ENCODE data around the genes TAFA4 and EOGT.

DNA sequence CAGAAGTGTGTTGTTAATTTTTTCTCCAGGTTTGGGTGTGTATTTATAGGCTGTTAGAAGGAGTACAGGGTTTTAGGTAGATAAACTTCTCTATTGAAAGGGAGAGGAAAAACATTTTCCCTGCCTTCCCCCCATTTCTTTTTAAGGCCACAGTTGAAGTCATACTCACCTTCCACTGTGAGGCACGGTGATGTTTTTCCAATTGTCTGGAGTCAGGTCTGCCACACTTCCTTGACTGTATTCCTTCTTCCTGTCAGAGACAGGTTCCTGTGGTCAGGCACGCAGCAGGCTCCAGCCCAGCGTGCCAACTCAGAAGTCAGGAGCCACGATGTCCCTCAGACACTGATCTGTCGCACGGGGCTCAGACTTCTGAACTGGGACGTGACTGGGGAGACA, 41.1 kb upstream of the ADAMTS9 start:
- RRBS: no CpG with 5 or more reads among the region's 7 CpGs

- RRBS: no CpG with 5 or more reads among the region's 5 CpGs
Measured at GRCh38 chr3:64899946-64900736, 212.3 kb upstream of the ADAMTS9 start.

DNA sequence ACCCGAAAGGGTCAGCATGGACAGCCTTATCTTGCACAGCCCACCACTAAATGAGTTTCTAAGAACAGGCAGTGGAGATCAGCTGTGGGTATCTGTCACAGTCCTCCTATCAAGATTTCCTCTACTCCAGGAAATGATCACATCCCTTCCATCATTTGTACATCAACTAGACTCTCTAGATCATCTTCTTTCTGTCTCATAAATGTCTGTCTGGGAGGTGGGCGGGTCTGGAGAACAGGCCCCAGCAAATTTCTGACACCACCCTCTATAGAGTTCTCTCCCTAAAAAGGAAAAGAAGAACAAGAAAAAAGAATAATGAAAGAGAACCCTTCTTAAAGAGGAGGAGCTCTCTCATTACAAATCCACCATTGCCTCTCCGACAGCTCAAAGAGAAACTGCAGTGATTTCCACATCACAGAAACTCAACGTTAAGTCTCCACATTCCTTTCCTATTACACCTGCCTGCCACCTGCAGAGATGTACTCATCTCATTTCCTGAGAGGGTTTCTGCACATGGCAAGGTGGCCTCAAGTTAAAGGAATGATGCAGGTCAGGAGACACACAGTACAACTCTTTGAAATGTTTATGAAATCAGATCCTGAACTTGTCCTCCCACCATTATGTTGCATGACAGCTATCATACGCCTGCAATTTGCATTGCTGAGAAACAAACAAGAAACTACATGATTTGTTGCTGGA, 458.2 kb upstream of the ADAMTS9 start:
- RRBS: no CpG with 5 or more reads among the region's 5 CpGs

GRCh38 chr3:65590537-65591156, 448.1 kb downstream of the MAGI1 start:
- RRBS: no CpG with 5 or more reads among the region's 5 CpGs

DNA sequence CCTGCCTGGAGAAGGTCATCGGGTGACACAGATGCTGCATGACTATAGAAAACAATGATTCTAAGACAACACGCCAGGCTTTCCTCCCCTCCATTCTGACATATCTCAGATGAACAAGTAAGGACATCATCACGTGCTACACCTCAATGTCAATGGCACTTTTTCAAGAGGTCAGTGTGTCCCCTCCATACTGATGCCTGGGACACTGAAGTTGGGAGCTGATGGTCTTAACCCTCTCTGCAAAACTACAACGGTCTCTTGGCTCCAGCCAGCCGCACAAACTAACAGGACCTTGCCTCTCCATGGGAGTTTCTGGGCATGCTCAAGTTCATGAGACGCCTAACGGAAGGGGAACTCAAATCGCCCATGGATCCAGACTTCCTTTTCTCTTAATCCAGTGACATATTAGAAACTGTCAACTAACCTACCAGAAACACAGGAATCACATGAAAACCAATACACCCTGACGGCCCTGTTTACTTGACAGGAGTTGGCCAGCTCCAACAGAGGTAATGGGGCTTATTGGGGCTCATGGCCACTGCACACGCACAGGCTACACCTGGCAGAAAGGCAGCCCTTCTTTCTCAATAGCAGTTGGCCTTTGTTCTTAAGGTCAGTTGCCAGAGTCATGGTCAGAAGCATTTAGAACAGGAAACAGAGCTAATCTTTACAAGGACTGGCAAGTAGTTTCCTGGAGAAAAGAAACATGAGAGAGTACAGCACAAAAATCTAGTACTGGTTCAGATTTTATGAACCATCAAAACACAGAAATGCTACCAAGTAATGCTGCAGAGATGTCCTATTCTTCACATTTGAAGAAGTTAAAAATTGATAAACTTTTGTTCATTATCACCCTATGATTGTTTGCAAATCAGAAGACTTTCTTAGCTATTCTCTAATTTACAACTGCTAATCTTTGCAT, 181.9 kb downstream of the MAGI1 start:
- RRBS: no CpG with 5 or more reads among the region's 10 CpGs

DNA sequence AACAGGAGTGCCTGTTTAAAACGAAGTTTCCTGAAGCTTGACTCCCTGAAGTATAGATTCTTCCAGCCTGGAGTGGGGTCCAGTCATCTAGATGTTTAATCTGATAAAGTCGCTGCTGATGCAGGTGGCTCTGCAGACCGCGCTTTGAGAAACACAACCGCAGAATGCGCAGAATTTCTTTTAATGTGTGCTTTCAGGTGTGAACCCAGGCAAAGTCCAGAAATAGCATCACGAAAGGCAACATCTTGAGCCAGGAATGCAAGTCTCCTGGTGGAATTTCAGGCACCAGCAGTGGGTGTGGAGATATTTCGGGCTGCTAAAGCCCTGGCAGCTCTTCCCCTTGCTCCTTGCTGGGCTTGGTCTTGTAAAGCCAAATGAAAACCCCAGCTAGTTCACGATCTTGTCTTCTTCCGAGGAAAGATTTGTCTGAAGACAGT, 67.4 kb upstream of the SLC25A26 start:
- RRBS: no CpG with 5 or more reads among the region's 10 CpGs

DNA sequence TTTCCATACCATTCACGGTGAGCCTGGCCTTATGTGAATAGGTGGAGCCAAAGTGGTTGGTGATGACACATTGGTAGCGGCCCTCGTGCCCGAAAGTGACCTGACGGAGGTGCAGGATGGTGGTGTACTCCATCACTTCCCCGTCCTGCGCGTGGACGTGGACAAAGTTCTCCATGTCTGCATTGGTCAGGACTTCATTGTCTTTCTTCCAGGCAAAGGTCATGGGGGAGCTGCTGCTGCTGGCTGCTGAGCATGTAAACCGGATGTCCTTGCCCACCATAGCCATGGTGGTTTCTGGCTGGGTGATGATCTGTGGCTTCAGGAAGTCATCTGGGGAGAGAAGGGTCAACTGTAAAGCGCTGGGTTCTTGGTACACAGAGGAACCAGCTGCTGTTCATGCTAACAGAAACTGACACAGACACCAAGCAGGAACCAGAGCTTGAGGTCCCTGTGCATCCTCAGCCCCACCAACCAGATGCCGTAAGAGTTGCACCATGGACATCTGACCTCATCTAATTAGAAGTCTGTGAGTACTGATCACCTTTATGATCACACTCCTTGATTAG, 114.8 kb downstream of the LRIG1 start:
- RRBS: no CpG with 5 or more reads among the region's 12 CpGs

DNA sequence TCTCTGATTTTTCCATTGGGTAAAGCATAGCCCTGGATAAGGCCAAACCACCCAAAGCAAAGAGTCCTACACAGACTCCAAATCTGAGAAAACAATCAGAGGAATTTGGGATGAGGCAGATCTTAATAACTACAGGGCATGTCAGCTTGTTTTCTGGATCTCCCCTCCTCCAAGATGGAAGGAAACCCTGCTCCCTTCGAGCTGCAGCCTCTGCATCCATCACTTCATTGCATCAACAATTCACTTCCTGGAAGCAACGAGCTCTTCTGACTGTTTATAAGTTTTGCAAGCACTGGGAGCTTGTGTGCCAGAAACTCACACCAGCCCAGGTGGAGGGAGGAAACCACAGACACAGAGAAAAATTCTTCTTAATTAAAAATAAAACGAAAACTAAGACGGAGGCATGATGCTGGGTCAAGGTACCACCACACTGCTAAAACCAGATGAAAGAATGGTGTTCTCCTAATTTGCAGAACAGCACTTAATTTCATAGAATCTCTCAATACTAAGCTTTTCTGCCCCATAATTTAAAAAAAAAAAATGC, 10.6 kb downstream of the LRIG1 start:
- RRBS: no CpG with 5 or more reads among the region's 4 CpGs

DNA sequence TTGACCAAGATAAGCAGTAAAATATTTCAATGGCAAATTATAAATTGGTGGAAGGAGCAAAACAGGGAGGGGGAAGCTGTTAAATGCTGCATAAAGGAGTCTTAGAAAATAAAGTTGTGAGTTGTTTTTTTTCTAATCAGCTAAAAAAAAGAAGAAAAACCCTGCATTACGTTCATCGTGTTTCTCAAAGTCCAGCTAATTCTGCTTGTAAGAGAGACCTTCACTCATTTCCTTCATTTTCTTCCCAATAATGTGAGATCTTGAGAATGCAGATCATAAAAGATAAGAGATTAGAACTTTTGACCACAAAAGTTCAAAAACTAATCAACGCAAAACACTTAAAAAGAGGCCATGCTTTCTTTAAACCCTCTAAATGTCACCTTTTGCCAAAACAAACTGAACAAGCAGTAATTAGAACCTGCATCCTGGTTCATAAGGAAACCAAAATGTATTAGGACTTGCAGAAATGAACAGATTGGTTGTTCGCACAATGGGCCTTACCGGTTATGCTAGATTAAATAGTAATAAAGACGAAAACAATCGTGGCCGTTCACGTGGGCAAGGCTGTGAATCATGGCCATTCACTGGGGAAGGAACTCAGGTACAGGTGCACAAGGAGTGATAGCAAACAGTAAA, 8.4 kb downstream of the LRIG1 start:
- RRBS: no CpG with 5 or more reads among the region's 9 CpGs

DNA sequence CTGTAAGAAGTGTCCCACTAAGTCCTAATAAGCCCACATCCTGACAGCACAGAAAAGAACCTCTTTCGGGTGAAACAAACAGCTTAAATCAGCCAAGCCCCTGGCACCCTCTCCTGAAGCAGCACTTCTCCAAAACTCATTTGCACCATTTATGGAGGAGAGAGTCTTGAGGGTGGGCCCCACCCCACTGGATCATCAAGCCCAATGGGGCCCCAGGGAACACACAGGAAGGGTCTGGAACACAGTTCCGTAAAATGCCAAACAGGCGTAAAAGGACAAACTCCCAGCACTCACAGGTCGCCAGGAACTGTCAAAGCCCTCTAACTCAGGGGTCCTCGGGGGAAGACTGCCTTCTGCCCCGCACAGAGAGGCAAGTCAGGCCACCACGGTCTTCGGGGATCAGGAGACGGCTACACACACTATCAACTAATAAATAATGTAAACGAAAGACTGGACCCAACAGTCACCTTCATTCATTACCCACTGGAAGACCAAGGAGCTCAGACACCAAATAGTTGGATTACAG, 1.5 kb downstream of the LRIG1 start:
- RRBS: no CpG with 5 or more reads among the region's 10 CpGs

DNA sequence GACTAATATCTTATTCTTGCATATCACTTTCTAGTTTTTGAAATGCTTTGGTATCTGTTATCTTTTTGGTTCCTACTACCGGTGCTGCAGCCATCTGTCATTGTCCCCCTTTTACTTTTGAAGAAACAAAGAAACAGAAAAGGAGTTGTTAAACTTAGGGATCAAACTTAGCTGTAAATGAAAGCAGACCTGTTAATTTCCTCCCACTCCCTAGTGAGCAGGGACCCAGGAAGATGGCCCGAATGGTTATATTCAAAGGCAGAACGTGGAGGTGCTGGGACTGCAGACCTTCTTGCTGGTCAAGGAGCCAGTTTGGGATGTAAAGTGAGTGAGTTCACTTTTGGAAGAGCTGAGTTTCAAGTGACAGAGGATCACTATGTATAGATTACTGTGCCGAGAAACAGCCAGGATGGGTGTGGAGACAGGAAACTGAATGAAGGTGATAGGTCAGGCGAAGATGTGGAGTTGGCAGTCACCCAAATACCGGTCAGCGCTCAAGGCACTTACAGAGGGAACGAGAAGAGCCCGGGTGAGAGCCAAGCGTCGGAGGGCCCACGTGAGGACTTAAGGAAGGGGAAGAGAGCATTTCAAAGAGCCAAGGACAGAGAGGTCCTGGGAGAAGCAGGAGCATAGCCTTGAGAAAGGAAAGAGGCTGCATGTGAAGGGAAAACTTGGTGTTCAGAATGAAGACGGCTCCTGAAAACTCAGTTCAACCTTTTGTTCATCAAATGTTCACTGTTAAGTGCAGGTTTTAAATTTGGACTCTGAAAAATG, 20.2 kb downstream of the KBTBD8 start:
- RRBS: 63% methylated on average over 4 of the region's 13 CpGs

- RRBS: no CpG with 5 or more reads among the region's 4 CpGs
Measured at GRCh38 chr3:67018880-67019089, 20.7 kb downstream of the KBTBD8 start.

- RRBS: no CpG with 5 or more reads among the region's 8 CpGs
Measured at GRCh38 chr3:67475964-67476658, 178.3 kb downstream of the SUCLG2 start.

GRCh38 chr3:67540077-67540494, 114.3 kb downstream of the SUCLG2 start:
- RRBS: no CpG with 5 or more reads among the region's 5 CpGs

DNA sequence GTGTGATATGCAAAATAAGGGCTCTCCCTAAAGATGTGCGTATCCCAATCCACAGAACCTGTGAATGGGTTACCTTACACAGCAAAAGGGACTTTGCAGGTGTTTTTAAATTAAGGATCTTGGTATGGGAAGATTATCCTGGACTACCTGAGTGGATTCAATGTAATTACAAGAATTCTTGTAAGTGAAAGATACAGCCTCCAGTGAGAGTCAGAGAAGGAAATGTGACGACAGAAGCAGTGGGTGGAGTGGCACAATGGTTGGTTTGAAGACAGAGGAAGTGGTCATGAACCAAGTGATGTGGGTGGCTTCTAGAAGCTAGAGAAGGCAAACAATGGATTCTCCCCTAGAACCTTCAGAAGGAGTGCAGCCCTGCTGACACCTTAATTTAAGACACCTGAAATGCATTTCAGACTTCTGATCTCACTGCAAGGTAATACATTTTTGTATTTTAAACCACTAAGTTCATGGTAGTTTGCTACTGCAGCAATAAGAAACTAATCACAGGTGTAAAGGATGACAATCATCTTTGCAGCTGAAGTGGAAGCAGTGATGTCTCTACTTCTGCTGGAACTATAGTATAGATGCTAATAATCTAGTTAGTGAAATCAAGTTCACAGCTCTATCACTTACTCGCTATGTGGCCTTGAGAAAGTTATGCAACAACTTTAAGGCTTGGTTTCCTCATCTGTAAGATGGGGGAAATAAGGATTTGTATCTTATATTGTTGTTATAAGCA, 53.7 kb downstream of the TAFA1 start:
- RRBS: no CpG with 5 or more reads among the region's 3 CpGs

- RRBS: 30% methylated on average over 19 of the region's 76 CpGs
Measured at GRCh38 chr3:68932255-68933076, at the start of gene TAFA4. Gene TAFA4 (minus strand): TSS chr3:68932547.

GRCh38 chr3:69008845-69009539, 4.5 kb downstream of the EOGT start:
- RRBS: no CpG with 5 or more reads among the region's 4 CpGs

DNA sequence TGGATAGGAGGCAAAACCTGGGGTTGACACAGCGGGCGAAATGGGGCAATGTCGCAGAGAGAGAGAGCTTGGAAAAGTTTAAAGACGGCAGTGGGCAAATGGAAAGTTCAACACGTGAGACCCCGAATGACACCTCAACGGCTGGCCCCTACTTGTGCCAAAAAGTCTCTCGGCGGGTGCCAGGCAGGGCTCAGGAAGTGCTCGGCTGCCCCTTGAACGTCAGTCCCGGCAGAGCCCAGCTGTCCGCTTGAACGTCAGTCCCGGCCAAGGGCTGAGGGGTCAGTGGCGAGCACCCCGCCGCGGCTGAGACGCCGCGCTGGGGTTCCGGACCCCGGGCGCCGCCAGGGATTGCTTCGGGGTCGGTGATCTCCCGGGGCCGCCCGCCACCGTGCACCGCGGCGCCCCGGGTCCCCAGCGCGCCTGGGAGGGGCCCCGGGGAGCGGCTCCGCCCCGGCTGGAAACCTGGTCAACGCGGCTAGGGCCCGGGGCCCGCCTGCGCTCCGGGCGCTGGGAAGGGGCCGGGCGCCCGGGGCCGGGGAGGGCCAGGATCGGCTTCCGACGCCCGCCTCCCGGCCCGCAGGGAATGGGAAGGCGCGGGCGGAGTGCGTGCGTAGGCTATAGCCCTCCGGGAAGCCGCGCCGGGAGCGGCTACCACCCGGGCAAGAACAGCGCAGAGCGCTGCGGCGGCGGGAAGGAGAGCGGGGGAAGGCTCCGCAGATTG, 485 bp downstream of the EOGT start:
- RRBS: 27% methylated on average over 29 of the region's 77 CpGs

GRCh38 chr3:69013560-69014363, at the start of gene EOGT:
Gene EOGT (minus strand): TSS chr3:69013684.
- RRBS: 1% methylated on average over 37 of the region's 65 CpGs

DNA sequence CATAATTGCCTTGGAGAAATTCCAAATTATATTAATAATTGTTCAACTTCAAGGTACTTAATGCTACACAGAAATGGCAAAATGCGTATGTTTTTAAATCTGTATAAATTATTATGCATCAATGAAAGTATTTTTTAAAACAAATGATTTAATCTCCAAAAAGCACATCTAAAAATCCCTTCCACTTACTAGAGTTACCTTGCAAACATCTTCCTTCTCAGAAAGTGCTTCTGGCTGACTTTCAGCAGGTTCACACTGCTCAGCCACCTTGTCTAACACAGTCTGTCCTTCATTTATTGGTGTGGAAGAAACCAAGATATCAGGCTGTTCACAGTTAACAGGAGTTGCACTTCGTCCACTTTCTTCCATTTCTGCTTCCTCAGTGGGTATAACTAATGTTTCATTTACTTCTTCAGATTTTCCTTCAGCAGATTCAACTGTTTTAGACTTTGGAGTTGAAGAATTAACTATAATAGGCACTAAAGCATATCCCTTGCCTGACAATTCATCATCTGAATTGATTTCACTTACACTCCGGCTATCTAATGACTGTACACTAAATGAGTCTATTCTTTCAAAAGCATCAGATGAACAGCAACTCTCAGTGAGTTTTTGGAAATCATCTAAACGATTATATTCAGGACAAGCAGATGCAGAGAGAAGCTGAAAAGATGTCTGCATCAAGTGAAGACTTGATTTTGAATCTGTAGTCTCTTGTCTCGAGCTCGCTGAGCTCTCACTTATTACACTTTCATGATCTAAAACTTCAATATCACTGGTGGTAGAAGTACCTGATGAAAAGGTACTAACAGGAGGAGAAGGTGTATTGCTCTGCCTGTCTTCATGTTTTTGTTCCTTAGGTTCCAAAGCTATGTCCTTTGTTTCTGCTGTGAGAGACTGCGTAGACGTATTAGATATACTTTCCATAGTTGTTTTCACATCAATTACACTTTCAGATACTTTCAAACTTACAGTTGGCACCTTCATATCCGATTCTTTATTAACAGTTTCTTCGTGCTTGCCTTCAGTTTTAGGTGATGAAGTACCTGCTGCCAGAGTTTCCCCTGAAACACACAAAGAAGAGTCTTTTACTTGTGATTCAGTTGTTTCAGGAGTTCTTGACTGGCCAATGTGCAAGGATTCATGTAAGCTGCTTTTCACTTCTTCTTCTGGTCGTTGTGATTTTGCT, 4.6 kb downstream of the TMF1 start:
- RRBS: no CpG with 5 or more reads among the region's 11 CpGs

Data from SK-N-MC (cell line).